SJSA1 (cell line): ENCODE measurements around a stretch of chr22.

GRCh38 chr22:44068349-44068816 lies 44.3 kb downstream of the PARVB start:
- RAMPAGE, long total RNA: no peak

GRCh38 chr22:44148039-44148640 lies 32.6 kb upstream of the PARVG start:
- RAMPAGE, long total RNA: no peak

- RAMPAGE, long total RNA: no peak
These were observed 12.0 kb upstream of the PARVG start for GRCh38 chr22:44168667-44169113.

- RAMPAGE, long total RNA: no peak
These were observed 21.4 kb downstream of the PARVG start for GRCh38 chr22:44201848-44202864.

DNA sequence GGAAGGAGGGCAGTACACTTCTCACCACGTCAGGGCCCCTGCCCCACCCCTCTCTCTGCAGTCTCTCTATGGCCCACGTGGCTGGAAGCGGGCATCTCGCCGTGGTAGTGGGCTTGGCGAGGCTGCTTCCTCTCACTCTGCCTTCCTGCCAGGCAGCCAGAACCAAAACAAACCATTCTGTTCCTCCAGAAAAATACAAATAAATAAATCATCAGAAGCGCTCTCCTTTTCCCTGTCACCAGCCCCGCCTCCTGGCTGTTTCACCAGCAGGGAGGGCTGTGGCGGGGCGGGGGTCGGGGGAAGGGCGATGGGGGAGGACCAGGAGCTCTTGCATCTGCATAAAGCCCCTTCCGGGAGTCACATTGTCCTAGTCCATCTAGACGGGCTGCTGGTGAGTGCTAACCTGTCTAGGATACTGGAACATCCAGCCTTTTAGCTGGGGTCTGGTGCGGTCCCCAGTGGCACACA lies 20.8 kb downstream of the SHISAL1 start:
- RAMPAGE, long total RNA: no peak

DNA sequence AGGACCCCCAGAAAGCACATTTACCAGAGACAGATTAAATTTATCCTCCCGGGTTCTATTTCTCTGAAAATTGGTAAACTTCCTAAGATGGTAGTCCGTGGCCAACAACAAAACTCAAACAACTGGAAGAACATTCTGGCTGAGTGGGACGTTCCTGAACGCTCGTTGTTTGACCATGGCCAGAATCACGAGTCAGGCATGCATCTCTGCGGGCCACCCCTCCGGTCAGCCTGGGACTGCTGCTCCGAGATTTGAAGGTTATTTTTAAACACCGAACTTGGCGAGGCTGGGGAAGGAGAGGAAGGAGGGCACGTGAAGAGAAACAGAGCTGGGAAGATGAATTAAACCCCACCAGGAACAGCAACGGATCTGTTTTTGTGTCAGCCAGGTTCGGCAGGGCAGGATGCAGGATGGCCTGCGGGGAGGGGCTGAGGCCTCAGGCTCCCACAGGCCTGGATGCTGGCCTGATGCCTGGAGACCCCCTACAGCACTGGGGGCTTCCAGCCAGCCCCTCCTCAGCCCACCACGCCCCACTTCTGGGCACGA lies 5.2 kb downstream of the SHISAL1 start:
- RAMPAGE, long total RNA: no peak

DNA sequence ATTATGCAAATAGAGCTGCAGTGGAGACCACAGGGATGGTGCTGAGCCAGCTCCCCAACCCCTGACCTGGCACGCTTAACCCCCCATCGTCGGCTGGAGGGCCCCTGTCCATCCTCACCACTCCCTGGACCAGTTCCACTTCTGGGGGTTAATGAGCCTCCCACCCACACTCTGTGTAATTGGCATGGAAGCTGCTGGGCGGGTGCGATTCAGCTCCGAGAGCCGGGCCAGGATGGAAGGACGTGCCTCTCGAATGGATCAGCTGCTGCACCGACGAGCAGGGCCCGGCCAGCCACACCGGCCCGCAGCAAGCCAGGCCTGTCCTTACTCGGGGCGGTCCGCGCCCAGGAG lies 4.2 kb upstream of the SHISAL1 start:
- RAMPAGE, long total RNA: no peak

- RAMPAGE, long total RNA: no peak
These were observed 28.6 kb upstream of the RTL6 start for GRCh38 chr22:44526621-44527022.

- RAMPAGE, long total RNA: no peak
These were observed 43.6 kb upstream of the PRR5 start for GRCh38 chr22:44658309-44658922.

- RAMPAGE, long total RNA: no peak
These were observed 17.4 kb upstream of the PRR5 start for GRCh38 chr22:44684410-44685273.

- RAMPAGE, long total RNA: no peak
These were observed 2.6 kb downstream of the ARHGAP8 start for GRCh38 chr22:44754892-44755455.

DNA sequence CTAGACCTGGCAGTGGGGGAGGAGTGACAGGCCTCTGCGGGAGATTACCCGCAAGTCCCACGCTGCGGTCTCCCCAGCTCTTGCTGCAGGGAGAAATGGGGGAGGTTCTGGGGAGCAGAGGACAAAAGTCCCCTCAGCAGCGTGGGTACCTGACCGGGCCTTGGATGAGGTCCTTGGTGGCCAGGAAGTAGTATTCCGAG lies 113.0 kb downstream of the ARHGAP8 start:
- RAMPAGE, long total RNA: no peak

DNA sequence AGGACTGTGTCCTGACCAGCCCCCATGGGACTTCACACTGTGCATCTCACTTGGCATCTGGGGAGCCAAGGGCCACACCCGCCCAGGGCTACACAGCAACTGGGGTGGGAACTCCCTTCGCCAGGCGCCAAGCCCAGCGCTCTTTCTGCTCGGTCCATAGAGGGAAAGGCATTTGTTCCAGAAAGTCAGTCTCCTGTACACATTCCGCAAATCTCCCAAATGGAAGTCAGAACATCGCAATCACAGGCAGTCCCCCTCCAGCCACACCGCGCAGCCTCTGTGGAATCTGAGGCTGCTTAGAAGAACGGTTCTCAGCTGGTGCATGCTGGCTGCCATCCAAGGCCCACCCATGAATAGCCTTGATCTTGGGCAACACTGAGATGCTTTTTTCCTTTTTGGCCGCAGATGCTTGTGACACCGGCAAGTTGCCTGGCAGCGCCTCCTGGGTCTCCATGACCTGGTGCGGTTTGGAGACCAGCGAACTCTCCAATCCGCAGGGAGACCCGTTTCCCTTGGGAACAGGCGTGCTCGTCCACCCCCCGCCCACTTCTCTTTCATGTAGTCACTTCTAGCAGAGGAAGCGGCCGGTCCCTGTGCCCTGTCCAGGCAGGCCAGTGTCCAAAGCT lies 26.3 kb upstream of the PHF21B start:
- RAMPAGE, long total RNA: no peak

DNA sequence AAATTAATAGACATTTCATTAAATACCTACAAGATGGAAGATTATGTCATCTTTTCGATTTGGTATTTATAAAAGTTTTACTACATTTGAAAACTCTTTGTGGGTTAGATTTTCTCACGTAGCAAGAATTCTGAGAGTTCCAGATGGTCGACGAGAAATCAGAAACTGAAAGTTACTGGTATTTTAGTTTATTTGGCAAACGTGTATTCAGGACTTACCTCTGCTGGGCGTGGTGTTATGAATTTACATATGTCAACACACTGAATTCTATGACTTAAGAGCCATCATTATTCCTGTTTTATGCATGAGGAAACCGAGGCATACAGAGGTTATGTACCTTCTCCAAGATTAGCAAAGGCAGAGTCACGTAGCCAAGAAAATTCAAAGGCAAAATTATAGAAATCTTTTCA lies 8.5 kb upstream of the KIAA0930 start:
- RAMPAGE, long total RNA: no peak

GRCh38 chr22:45268517-45269394 lies 16.0 kb upstream of the UPK3A start:
- RAMPAGE, long total RNA: no peak

GRCh38 chr22:45322672-45323465 lies 13.1 kb downstream of the FAM118A start:
- RAMPAGE, long total RNA: no peak

- RAMPAGE, long total RNA: no peak
These were observed 22.2 kb downstream of the FBLN1 start for GRCh38 chr22:45524788-45525281.

- RAMPAGE, long total RNA: no peak
These were observed 656 bp upstream of the ATXN10 start for GRCh38 chr22:45670986-45671370.

GRCh38 chr22:45688388-45689288 lies 17.0 kb downstream of the ATXN10 start:
- RAMPAGE, long total RNA: no peak

DNA sequence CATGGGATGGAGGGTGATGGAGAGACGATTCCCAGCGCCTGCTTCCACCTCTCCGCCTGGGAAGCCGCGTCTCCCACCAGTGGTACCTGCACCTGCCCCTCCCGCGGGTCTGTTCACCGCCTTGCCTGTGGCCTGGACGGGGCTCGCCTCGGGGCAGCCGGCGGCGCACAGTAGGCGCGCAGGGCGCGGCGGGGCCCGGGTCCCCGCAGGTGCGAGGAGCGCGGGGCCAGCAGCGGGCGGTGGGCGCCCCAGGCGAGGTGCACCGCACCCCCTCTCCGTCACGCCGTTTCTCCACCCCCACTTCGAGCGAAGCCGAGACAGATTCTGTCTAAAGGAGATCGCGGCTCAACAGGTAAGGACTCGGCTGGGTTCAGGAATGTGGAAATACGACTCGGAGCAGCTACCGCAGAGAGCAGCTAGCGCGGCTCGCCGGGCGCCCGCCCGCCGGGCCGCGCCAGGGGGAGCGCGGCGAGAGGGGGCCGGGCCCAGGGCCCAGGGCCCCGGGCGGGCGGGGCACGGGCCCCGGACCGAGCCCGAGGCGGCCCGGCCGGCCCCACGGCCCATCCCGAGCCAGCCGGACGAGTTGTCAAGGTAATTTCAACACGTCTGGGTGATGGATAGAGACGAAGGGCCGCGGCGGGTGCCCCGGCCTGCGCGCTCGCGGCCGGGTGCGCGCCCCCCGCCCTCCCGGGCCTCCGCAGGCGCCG lies 1.2 kb downstream of the WNT7B start:
- RAMPAGE, long total RNA: no peak